Skeletal muscle tissue (tissue), 7 donors: ENCODE measurements around the genes GSTM4, GSTM2 and GSTM3.

GRCh38 chr1:108600579-108600834 lies 40.6 kb downstream of the EEIG2 start:
- PRO-cap, 3 experiments, result no peak in any of the 3 experiments
- RAMPAGE, long total RNA, result no peak
- RRBS, 2 experiments, result no CpG with 5 or more reads among the region's 4 CpGs

DNA sequence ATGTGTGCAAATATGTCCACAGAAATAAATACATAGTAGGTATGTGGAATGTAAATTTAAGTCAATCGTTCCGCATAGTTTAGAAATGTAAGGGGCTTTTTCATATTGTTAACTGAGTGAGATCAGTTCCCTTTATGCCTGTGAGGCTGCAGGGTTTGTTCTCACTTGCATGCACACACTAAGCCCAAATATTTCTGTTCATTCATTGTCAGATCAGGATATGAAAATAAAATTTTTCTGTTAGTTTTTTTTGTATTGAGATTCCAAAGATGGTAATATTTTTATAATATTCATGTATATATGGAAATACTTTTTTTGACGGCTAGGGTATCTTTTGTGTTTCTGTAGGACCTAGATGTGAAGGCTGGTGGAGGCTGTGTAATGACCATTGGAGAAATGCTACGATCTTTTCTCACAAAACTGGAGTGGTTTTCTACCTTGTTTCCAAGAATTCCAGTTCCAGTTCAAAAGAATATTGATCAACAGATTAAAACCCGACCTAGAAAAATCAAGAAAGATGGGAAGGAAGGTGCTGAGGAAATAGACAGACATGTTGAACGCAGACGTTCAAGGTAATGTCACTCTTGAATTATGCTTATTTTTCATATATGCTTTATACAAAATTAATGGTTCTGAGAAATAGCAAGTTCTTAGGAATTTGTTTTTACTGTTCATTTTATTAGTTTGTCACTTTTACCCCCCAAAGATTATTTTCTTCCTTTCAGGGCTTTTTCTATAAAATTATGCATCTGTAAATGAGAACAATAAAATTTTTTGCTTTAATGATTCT lies 6.3 kb downstream of the PRPF38B start:
- PRO-cap, 3 experiments, result no peak in any of the 3 experiments
- RAMPAGE, long total RNA, result no peak
- RRBS, 2 experiments, result no CpG with 5 or more reads among the region's 7 CpGs

GRCh38 chr1:108816002-108816899 lies 40.6 kb downstream of the AKNAD1 start:
- PRO-cap, 3 experiments, result no peak in any of the 3 experiments
- RAMPAGE, long total RNA, result no peak
- RRBS, 2 experiments, result no CpG with 5 or more reads among the region's 12 CpGs

- PRO-cap, 3 experiments, result no peak in any of the 3 experiments
- RAMPAGE, long total RNA, result no peak
Measured at GRCh38 chr1:108863019-108863289, 6.1 kb upstream of the AKNAD1 start.

- PRO-cap, 3 experiments, result no peak in any of the 3 experiments
- RAMPAGE, long total RNA, result no peak
- RRBS, 2 experiments, result no CpG with 5 or more reads among the region's 3 CpGs
Measured at GRCh38 chr1:108962441-108962637, 945 bp downstream of the CLCC1 start.

DNA sequence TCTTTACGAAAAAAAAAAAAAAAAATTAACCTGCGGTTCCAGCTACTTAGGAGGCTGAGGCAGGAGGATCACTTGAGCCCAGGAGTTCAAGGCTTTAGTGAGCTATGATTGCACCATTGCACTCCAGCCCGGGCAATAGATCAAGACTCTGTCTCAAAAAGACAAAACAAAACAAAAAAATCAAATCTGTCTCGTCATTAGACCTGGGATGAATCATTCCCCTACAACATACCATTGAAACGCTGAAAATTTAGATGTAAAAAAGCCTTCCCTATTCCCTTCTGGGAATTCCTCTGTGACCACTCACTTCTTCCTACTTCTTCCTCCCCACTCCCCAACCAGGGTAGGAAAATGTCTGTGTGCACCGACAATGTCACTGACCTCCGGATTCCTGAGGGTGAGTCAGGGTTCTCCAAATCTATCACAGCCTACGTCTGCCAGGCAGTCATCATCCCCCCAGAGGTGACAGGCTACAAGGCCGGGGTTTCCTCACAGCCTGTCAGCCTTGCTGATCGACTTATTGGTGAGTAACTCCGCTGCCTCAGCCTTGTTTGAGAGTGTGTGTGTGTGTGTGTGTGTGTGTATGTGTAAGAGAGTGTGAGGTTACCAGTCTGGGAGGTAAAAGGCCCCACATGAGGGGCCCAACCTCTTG lies 16.5 kb upstream of the SARS1 start:
- PRO-cap, 3 experiments, result no peak in any of the 3 experiments
- RAMPAGE, long total RNA, result no peak
- RRBS, 2 experiments, result 32 to 37% methylated on average over 2 of the region's 11 CpGs

GRCh38 chr1:109229154-109230479 lies 15.9 kb downstream of the SARS1 start:
- PRO-cap, 3 experiments, result no peak in any of the 3 experiments
- RAMPAGE, long total RNA, result no peak
- RRBS, 2 experiments, result no CpG with 5 or more reads among the region's 27 CpGs

DNA sequence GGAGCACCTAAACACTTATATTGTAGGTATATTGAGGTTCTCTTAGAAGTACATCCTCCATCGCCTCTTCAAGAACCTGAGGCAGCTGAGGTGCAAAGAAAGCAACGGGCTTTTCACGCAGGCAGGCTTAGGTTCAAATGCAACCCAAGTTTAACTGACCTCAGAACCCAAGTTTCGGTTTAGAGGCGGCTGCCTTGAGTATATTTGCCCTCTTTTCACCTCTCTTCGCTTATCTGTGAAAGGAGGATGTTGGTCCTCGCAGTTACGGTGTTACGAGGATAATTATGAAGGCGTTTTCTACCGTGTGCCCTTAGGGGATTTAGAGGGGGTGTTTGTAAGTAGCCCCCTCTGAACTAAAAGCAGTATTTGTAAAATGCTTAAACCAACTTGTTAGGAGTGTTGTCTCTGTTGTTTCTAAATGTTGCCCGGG lies 690 bp upstream of the PSRC1 start:
- PRO-cap, 3 experiments, result no peak in any of the 3 experiments
- RAMPAGE, long total RNA, result no peak
- RRBS, 2 experiments, result no CpG with 5 or more reads among the region's 12 CpGs

- PRO-cap, 3 experiments, result peak in 2 of 3 experiments; most common plus-strand start chr1:109397448 (in 1)
- RAMPAGE, long total RNA, result no peak
- RRBS, 2 experiments, result 2 to 3% methylated on average over 15 of the region's 22 CpGs
Measured at GRCh38 chr1:109397382-109397523, 465 bp downstream of the SORT1 start.

DNA sequence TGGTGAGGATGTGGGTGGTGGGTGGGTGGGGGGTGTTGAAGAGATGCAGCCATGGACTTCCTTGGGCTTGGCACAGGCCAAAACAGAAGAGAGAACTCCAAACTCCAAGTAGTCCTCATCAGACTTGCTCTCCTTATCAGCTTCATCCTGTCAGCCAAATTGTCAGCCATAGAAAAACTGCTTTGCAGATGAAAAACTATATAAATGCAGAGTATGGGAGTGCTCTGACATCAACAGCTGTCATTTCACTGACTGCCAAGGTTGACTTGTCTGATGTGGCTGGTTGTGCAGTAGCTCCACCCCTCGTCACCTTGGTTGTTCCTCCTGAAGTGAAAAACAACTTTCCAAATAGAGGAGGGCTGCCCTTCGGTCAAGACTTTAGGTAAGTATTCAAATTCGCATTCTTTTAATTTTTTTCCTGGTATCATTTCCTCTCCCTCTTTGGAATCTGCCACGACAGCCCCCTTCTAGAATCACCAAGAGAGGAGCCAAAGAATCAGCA lies 7.0 kb downstream of the AMIGO1 start:
- PRO-cap, 3 experiments, result no peak in any of the 3 experiments
- RAMPAGE, long total RNA, result no peak
- RRBS, 2 experiments, result no CpG with 5 or more reads among the region's 4 CpGs

- PRO-cap, 3 experiments, result no peak in any of the 3 experiments
- RAMPAGE, long total RNA, result no peak
- RRBS, 2 experiments, result 2 to 4% methylated on average over 4 of the region's 14 CpGs
Measured at GRCh38 chr1:109509216-109509445, 396 bp downstream of the AMIGO1 start.

DNA sequence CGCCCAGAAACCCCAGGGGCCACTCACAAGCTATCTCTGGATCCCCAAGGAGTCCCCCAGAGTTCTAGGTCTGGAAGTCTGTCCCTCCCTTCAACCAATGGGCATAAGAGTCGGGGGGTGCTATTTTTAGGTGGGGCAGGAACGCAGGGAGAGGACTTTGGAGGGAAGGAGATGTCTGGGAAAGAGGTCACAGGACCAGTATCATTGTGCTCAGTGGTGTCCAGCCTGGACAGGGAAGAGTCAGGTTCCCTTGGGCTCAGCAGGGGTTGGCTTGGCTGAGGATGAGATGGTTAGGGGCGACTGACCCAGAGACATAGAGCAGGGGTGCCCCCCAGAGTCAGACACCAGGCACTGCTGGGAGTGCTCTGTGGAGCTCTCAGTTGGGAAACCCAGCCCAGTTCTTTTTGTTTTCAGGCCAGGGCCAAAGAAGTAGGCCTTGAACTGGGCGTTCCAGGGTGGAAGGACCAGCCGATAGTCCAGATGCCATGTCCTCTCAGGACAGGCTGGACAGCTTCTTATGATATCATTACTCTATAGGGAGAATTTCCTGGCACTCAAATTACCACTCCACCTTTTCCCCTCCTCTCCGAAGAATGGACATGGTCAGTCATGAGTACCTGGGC lies 6.9 kb upstream of the GPR61 start:
- PRO-cap, 3 experiments, result no peak in any of the 3 experiments
- RAMPAGE, long total RNA, result no peak
- RRBS, 2 experiments, result no CpG with 5 or more reads among the region's 7 CpGs

DNA sequence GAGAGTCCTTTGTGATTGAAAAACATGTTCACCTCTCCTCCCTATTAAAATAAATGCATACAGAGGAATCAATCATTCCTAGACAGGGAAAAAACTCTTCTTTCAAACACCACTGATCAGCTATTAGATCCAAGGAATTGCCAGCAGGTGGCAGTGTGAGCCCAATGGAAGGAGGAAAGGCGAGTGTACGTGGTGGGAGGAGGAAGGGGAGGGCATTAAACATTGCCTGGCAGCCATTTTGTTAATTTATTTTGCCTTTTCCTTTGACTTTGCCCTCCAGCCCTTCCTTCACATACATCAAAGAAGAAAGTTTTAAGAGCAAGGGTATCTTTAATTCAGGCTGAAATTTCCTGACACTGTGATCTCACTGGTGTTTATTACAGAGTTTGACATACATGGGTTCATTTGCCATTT lies 2.1 kb upstream of the GNAI3 start:
- PRO-cap, 3 experiments, result no peak in any of the 3 experiments
- RAMPAGE, long total RNA, result no peak
- RRBS, 2 experiments, result no CpG with 5 or more reads among the region's 2 CpGs

DNA sequence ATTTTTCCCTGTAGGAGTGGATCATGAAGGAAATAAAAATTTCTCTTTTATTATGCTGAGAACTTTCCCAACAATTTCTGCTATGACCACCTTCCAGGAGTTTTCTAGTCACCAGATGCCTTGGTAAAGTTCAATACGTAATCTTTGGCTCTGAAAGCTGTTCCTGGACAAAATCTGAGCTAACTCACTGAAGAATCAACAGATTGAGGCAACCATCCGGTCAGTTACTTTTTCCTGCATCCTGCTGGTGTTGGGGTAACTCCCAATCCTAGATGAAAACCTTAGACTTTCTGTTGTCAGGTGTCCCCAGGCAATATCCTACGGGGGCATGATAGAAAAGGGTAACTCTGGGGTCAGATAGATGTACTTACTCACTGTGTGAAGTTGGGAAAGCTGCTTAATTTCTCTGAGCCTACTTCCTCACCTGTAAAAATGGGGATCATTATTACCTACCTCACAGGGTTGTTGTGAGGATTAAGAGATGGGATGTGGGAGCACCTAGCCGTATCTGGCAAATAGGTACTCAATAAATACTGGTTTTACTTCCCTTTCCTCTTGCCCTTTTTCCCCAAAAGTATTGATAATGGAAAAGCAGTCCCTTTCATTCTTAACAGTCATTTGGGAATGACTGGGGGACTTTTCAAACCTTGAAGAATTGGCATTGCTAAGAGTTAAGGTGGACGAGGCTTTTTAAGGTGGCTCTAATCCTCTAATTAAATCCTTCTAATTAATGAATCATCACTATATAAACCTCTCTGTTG lies 1.5 kb upstream of the GNAI3 start:
- PRO-cap, 3 experiments, result no peak in any of the 3 experiments
- RAMPAGE, long total RNA, result no peak
- RRBS, 2 experiments, result no CpG with 5 or more reads among the region's 5 CpGs

GRCh38 chr1:109655584-109656523 lies at the start of gene GSTM4:
Gene GSTM4, plus strand, starts transcription at chr1:109656099.
- PRO-cap, 3 experiments, result peak in 2 of 3 experiments; most common plus-strand start chr1:109656106 (in 1); most common minus-strand start chr1:109656018 (in 1)
- RAMPAGE, long total RNA, result no peak
- RRBS, 2 experiments, result 2 to 3% methylated on average over 22 to 25 of the region's 54 CpGs

DNA sequence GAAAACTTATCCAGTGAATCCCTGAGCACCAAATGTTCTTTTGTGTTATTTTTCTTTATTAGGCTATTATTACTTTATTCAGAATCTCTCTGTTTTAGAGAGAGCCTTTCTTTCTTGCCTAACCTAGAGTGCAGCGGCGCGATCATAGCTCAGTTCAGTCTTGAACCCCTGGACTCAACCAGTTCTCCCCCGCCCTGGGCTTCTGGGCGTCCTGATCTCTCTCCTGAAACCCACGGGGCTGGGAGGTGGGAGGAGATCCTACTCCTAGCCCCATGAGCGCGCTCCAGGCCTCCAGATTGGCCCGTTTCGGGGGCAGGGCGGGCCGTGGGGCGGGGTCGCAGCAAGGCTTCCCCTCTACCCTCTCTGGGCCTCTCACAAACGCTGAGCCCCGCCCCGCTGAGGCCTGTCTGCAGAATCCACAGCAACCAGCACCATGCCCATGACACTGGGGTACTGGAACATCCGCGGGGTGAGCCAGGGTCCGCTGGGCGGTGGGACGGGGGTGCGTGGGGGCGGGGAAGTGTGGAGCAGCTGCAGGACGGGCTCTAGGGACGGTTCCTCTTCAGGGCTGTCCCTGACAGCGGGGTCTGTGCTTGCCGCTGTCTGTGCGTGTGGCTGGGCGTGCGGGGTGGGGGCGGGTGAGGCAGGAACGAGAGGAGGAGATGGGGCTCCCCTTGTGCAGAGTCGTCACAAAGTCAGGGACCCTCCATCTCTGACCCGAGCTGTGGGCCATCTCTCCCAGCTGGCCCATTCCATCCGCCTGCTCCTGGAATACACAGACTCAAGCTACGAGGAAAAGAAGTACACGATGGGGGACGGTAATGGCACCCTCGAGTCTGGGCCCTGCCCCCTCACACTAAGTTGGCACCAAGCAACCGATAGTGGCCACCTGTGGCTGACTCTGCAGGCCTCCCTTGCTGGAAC lies at the start of gene GSTM2:
Gene GSTM2 (plus strand): TSS at position 375 of the 924 bp plus-strand sequence.
- PRO-cap, 3 experiments, result peak in 2 of 3 experiments; most common plus-strand start position 375 of the sequence (in 1); most common minus-strand start position 204 of the sequence (in 2)
- RAMPAGE, long total RNA, result start-site peak on the plus strand centred at position 413 of the sequence, 55 bp wide, 526 and 201 reads in 2 replicates
- RRBS, 2 experiments, result no CpG with 5 or more reads among the region's 41 CpGs

DNA sequence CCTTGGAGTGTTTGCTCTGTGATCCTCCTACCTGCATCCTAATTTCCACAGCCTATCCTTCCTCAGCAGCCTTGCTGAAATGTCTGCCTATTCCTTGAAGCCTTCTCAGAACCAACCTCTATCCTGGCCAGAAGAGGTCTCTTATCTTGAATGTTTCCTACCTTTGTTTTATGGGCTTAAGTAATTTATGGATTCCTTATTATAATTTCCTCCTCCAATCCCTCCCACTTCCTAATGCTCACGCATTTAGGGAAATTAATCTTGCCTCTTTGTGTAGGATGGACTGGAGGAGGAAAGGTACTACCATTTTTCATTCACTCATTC lies at the start of gene GSTM3:
Gene GSTM3 (minus strand): TSS at position 117 of the 324 bp plus-strand sequence.
- PRO-cap, 3 experiments, result no peak in any of the 3 experiments
- RAMPAGE, long total RNA, result no peak
- RRBS, 2 experiments, result no CpG with 5 or more reads among the region's 1 CpG

DNA sequence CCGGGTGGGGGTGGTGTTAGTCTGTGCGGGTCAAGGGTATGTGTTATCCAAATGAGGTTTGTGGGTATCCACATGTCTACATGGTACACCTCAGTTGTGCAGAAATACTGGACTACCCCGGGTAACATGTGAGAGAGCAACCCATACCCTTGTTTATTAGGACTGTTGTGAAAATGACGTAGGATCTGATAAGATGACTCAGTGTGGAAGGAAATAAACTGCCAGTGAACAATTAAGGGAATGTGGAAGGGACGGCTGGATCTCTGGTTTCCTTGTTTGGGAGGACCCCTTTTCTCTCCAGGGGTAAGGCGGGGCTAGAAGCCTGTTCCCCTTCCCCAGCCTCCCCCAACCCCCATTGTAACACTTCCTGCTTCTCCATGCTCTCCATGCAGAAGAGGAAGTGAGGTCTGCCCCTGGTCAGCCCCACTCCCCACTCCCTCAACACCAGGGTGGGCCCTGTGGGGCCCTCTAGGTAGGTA lies 741 bp downstream of the EPS8L3 start:
- PRO-cap, 3 experiments, result no peak in any of the 3 experiments
- RAMPAGE, long total RNA, result no peak
- RRBS, 2 experiments, result 74 to 88% methylated on average over 3 of the region's 6 CpGs

DNA sequence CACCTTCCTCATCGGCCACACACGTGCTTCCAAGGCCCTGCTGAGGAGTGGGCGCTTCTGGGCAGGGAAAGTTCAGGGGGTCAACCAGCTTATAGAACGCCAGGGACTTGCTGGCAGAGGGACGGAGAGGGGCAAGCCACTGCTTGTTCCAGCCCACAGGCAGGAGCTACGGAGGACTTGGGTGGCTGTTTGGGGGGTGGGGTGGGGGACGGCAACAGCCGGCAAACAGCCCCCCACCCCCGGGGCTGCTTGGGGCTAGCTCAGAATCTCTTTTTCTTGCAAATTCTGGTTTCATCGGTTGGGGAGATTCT lies 754 bp downstream of the CSF1 start:
- PRO-cap, 3 experiments, result no peak in any of the 3 experiments
- RAMPAGE, long total RNA, result no peak
- RRBS, 2 experiments, result no CpG with 5 or more reads among the region's 10 CpGs

DNA sequence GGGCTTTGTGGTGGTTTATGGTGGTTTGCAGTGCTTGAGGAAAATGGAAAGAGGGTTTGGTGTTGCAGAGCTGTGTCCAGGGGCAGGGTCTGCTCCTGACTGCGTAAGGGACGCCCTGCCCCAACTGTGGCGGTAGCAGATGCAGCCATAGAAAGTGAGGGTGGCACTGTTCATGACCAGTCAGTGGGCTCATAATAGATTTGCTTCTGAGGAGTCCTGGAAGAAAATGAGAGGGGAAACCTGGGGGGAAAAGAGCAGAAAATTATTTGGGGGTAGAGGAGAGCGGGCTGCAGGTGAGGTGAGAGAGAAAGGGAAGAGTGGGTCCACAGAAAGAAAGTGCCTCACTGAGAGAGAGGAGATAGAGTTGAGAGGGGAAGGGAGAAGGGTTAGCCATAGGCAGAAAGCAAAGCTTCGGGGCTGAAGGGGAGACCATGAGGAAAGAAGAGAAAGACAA lies 1.1 kb downstream of the CSF1 start:
- PRO-cap, 3 experiments, result no peak in any of the 3 experiments
- RAMPAGE, long total RNA, result no peak
- RRBS, 2 experiments, result no CpG with 5 or more reads among the region's 5 CpGs